ENCODE measurements around a stretch of chr5.

GRCh38 chr5:35877131-35878321 is 20.8 kb downstream of the IL7R start:
- CAGE, long polyA plus RNA, result start-site peak on the plus strand at chr5:35877906-35877941, 154 and 103 reads in 2 replicates; start-site peak on the plus strand at chr5:35878028-35878038, 293 and 166 reads in 2 replicates
- RRBS, result no CpG with 5 or more reads among the region's 9 CpGs

DNA sequence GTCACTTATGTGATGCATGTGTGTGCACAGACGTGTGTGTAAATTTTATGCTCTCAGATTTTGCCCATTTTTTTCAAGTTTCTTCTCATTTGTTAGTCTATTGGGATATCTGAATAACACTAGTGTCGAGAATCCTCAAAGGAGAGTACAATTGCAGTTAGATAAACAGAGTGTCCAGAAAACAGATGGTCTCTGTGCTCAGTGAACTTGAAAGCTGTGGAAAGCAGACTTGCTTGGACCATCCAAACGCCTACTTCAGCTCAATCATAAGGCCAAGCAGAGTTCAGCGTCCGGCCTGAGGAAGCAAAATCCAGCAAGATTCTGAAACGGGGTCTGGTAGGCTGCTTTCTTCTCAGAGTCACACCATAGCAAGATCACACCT is 35.8 kb upstream of the UGT3A1 start:
- CAGE, long polyA plus RNA, result no peak
- RRBS, result no CpG with 5 or more reads among the region's 6 CpGs

DNA sequence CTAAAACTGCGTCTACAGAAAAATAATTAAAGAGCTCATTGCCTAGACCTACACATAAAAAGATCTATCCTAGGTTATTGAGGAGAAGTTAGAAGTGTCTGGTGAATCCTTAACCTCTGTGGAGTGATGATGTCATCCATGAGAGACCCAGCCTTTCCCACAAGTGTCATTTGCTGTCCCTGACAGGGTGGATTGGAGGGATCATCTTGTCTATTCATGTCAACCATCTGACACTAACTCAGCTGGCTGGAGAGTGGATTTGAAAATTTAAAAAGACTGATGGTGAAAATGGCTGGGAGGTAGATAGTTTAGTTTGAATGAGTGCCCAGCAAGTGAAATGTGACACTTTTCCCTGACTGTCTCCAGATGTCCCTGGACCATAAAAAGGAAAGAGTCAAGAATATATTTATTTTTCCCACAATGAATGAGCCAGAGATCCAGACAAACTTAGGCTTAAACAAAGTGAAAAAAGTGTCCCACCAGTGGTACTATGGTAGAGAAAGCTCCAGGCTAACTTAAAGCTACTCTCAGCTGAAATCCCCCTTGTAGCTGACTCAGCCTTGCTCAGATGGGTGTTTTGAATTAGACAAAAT is 1.1 kb downstream of the RANBP3L start:
- CAGE, long polyA plus RNA, result no peak
- RRBS, result no CpG with 5 or more reads among the region's 1 CpG

- CAGE, long polyA plus RNA, result no peak
- RRBS, result no CpG with 5 or more reads among the region's 7 CpGs
These were observed 36.8 kb upstream of the SLC1A3 start for GRCh38 chr5:36569501-36570113.

DNA sequence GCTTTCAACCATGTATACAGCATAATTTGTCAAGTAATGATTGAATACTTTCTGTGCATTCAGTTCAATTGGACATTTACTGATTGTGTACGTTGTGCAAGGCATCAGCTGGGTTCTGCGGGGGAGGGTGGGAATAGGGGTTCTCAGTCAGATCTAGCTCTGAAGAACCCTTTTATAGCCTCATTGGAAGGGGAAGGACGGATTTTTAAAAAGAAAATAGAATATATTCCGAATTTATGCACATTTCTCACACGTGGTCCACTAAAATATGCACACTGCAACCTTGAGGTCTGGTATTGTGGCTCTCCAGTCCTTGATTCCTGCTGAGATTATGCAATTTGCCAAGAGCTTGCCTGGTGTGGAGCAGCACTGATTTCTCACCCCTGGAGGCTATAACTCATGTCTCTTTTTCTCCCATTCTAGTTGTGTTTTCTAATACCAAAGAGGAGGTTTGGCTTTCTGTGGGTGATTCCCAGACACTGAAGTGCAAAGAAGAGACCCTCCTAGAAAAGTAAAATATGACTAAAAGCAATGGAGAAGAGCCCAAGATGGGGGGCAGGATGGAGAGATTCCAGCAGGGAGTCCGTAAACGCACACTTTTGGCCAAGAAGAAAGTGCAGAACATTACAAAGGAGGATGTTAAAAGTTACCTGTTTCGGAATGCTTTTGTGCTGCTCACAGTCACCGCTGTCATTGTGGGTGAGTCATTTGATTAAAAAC is 1.7 kb downstream of the SLC1A3 start:
- CAGE, long polyA plus RNA, result no peak
- RRBS, result no CpG with 5 or more reads among the region's 9 CpGs

DNA sequence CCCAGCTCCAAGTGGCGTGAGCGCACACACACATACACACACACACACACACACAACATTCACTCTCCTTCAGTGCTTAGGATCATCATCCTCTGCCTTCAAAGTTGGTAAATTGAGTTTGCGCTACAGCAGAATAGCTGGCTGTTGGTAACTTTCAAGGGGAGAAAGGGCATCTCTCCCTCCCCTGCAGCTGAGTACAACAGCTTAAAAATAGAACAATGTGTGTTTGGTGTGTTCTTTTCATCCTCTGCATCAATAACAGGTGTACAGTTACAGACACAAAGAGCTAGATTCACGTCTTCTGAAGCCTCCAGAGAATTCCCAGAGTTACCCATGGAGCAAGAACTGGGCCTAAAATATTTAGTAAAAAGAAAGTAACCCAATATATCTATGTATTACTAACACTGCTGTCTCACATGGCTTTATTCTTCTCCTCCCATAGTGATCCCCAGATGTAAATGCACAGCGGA is 45.9 kb downstream of the SLC1A3 start:
- CAGE, long polyA plus RNA, result no peak
- RRBS, result no CpG with 5 or more reads among the region's 5 CpGs

DNA sequence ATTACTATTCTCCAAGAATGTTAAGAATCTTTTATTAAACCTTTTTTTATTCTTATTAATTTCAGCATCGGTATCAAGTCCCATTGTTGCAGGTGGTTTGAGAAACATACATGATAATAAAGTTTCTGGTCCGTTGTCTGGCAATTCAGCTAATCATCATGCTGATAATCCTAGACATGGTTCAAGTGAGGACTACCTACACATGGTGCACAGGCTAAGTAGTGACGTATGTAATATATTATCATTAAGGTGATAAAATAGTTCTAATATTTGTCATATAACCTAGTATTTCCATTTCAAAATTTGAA is 94.2 kb downstream of the NIPBL start:
- CAGE, long polyA plus RNA, result no peak
- RRBS, result no CpG with 5 or more reads among the region's 3 CpGs

DNA sequence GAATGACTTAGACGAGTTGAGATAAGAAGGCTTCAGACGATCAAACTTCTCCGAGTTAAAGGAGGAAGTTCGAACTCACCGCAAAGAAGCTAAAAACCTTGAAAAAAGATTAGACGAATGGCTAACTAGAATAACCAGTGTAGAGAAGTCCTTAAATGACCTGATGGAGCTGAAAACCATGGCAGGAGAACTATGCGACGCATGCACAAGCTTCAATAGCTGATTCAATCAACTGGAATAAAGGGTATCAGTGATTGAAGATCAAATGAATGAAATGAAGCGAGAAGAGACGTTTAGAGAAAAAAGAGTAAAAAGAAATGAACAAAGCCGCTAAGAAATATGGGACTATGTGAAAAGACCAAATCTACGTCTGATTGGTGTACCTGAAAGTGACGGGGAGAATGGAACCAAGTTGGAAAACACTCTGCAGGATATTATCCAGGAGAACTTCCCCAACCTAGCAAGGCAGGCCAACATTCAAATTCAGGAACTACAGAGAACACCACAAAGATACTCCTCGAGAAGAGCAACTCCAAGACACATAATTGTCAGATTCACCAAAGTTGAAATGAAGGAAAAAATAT is 144.6 kb downstream of the WDR70 start:
- CAGE, long polyA plus RNA, result no peak
- RRBS, result no CpG with 5 or more reads among the region's 14 CpGs

- CAGE, long polyA plus RNA, result no peak
- RRBS, result 7% methylated on average over 9 of the region's 25 CpGs
These were observed 907 bp downstream of the GDNF start for GRCh38 chr5:37838881-37839386.

DNA sequence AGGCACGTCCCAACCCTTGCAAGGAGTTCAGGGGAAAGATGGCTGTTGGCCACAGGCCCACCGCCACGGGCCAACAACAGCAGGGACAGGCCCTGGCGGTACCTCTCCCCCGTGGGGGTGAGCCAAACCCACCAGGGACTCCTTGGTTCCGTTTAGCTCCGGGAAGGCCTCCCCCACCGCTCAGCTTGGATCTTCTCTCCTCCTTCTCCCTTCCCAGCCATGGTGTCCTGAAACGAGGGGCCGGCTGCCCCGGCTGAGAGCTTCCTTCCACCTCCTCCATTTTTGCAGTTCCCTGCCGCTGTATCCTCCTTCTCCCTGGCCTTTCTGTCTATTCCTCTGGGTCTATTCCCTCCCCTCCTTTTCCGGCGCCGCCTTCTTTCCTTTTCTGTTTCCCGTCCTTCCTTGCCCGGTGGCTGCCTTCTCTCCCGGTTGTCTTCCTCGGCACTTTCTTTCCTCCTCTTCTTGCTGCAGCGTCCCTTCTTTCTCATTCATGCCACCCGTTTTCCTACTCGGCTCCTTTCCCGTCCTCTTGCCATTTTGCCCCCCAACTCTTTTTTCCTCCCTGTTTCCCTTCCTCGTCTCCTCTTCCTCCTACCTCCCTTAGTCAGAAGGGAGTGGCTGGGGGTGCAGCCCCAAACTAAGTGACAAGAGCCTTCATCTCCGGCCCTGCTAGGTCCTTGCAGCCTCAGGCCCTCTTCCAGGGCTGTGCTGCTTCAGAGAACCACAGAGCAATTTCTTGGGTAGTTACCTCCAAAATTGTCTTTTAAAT is 110.3 kb downstream of the LIFR start:
- CAGE, long polyA plus RNA, result no peak
- RRBS, result 19% methylated on average over 6 of the region's 25 CpGs

DNA sequence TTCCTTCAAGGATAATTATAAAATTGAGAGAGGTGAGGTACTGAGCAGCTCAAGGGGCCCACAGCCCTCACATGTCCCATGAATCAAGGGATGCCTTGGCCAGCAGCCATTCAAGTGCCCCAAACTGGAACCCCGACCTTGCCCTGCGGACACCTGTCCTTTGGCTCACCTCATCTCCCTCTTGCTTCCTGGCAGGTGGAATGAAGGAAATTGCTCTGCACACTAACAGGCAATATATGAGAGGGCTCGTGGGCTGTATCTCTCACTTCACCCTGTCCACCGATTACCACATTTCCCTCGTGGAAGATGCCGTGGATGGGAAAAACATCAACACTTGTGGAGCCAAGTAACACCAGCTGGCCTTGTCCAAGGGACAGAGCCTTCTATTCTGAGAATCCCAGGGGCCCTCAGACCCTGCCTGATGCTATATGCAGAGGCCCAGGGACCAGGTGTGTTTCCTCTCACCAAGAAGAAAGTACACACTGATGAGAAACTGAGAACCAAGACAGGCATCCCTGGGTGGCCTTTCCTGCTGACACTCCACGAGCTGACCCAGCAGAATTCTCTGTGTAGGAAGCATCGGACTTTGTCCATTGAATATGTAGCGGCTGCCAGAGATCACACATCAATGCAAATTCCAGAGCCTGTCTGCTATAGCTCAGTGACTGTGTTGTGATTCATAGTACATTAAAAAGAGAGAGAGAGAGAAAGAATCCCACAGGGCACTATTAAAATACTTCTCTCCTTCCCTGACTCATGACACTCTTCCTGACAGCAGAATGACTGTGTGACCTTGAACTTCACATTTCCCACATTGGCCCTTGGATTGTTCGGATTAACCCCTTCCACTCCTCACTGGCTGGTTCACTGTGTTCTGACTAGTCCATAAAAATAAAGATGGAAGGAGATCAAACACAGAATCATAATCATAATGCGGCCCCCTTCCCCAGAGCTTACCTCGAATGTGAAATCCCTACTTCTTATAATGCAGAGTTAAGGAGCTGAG is 92.5 kb downstream of the LIFR start:
- CAGE, long polyA plus RNA, result no peak
- RRBS, result no CpG with 5 or more reads among the region's 12 CpGs

DNA sequence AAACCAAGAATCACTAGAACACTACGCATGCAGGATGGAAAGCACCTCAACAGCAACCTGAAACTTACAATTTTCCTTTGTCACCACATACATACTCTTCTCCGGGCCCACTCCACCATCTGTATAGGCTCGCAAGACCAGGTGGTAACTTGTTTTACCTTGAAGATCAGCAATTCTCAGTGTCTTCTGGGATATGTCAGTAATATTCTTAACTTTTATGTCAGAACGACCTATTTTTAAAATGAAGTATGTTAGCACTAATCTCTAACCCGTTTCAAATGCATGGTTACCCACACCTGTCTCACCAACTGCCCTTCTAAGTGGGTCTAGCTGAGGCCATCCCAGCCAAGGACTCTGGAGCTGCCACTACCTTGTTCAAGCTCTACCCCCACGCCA is 70.7 kb downstream of the LIFR start:
- CAGE, long polyA plus RNA, result no peak
- RRBS, result no CpG with 5 or more reads among the region's 6 CpGs

DNA sequence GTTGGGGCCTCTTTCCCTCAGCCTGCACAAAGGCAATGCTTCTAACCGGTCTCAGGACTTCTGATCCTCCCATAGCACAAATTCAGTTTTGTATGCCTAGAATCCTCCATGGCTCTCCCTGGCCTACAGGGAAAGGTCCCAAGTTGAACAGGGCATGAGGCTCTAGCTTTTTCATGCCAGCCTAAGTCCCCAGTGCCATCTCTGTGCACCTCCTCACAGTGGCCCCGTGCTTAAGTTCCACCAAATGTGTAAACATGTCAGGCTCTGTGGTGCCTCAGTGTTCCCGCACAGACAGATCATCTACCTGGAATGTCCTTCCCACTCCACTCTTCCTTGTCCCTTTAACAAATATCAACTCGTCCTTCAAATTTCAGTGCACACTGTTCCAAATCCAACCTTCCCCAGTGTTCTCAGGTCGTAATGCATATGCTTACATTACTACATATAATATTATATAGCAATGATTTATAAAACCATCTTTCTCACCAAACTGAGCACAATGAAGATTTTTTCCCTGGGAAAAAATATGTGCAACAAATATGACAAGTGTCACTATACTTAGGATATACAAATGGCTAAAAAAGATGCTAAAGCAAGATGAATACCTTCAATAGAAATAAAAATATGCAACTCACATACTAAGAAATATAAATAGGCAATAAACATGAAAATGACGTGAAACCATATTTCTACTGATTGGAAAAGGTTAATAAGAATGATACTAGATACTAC is 13.8 kb downstream of the LIFR start:
- CAGE, long polyA plus RNA, result no peak
- RRBS, result no CpG with 5 or more reads among the region's 6 CpGs

- CAGE, long polyA plus RNA, result no peak
- RRBS, result no CpG with 5 or more reads among the region's 5 CpGs
These were observed 105.7 kb upstream of the LIFR start for GRCh38 chr5:38662138-38662633.

- CAGE, long polyA plus RNA, result no peak
- RRBS, result no CpG with 5 or more reads among the region's 6 CpGs
These were observed 38.1 kb upstream of the OSMR start for GRCh38 chr5:38807674-38808108.

DNA sequence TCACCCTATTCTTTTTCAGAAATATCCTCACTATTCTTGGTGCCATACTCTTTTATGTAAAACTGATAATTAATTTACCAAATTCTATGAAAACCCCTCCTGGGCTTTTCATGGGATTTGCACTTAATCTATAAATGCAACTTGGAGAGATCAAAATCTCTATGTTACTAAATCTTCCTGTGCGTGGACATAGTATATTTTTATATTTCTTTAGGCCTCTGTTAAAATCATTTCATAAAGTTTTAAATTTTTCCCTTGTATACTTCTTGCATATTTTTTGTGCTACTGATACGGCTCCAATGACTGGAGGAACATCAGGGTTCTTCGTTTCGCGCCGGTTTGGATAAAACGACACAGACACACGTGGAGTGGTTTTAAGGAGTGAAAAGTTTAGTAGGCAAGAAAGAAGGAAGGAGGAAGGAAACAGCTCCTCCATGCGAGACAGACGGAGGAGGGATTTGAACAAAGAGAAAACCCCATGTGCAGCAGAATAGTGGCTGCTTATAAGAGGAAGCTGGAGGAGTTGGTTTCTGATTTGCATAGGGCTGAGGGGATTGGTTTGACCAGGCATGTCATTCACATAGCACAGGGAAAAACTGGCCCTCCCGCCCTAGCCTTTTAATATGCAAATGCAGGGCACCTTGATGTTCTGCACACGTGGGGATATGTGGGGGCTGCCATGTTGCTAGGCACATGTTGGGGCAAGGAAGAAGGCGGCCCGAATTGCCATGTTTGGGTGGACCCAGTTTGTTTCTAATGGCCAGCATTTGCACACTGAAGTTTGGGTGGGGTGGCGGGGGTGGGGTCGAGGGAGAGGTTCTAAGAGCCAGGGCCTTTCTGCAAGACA is 42.0 kb downstream of the OSMR start:
- CAGE, long polyA plus RNA, result no peak
- RRBS, result no CpG with 5 or more reads among the region's 16 CpGs

- CAGE, long polyA plus RNA, result no peak
- RRBS, result no CpG with 5 or more reads among the region's 9 CpGs
These were observed 45.6 kb downstream of the OSMR start for GRCh38 chr5:38891249-38892043.

GRCh38 chr5:39065510-39066349 is 8.5 kb downstream of the RICTOR start:
- CAGE, long polyA plus RNA, result no peak
- RRBS, result no CpG with 5 or more reads among the region's 2 CpGs

DNA sequence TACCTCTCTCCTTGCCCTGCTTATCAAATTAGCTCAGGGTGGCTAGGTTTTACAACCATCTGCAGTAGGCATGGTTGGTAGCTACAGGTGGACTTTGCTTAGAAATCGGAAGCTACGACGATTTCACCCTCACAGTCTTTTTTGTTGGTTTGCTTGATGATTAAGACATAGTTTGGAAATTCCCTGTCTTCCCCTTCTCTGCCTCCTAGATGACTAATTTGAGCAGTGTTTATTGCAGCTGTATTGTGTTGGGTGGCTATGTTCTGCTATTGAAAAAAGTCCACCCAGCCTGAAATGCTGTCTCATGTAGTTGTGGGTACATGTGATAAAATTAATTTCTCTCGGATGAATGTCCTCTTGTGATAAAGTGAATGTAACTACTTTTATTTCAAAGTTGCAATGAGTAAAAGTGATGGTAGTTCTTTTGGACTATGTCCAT is 37.2 kb upstream of the FYB1 start:
- CAGE, long polyA plus RNA, result no peak
- RRBS, result no CpG with 5 or more reads among the region's 4 CpGs

DNA sequence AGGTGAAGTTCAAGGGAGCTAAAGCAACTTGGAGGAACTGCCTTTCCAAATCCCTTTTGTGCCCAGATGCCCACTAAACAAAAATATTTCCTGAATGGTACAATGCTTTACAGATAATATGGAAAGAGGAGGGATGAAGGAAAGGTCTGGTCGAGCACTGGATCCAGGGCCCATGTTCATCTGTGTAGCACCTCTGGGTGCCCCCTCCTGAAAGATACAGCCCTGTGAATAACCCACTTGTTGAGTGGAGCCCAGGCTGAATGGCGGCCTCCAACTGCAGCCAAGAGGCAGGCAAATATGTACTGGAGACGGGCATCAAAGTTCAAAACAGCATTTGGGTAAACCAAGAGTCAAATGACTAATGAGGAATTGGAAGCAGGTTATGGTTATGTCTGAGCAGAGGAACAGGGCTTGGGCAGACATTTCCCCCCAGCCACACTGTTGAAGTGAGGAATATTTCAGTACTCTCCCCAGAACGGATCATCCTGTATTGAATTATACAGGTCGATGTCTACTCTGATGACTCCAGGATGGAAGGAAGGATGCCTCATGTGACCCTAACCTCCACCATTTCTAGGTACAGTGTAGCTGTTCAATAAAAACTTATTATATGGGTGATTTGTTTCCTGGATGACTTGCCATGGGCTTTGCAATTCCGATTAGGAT is 1.0 kb downstream of the C9 start:
- CAGE, long polyA plus RNA, result no peak
- RRBS, result no CpG with 5 or more reads among the region's 6 CpGs

Data from BJ (cell line).